Tibial artery (tissue), 1 donor: ENCODE results near the genes RESF1, DNM1L and C12orf40.

- PRO-cap = no peak
Observed at GRCh38 chr12:31355410-31355774, 29.4 kb upstream of the SINHCAF start.

GRCh38 chr12:31560100-31561298, 30.4 kb downstream of the DENND5B start:
- PRO-cap = no peak

- PRO-cap = no peak
Observed at GRCh38 chr12:31586630-31587290, 4.2 kb downstream of the DENND5B start.

GRCh38 chr12:31589675-31590664, 966 bp downstream of the DENND5B start:
- PRO-cap = unidirectional peak, plus-strand start at chr12:31589766; bidirectional peak, plus-strand start at chr12:31590011, minus-strand start at chr12:31589844; bidirectional peak, plus-strand start at chr12:31590411, minus-strand start at chr12:31590222; bidirectional peak, plus-strand start at chr12:31590579, minus-strand start at chr12:31590535

DNA sequence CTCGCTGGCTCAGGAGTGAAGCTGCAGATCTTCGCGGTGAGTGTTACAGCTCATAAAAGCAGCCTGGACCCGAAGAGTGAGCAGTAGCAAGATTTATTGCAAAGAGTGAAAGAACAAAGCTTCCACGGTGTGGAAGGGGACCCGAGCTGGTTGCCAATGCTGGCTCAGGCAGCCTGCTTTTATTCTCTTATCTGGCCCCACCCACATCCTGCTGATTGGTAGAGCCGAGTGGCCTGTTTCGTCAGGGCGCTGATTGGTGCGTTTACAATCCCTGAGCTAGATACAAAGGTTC, 12.7 kb upstream of the H3-5 start:
- PRO-cap = no peak

- PRO-cap = no peak
Observed at GRCh38 chr12:31832718-31832979, 40.6 kb upstream of the H3-5 start.

DNA sequence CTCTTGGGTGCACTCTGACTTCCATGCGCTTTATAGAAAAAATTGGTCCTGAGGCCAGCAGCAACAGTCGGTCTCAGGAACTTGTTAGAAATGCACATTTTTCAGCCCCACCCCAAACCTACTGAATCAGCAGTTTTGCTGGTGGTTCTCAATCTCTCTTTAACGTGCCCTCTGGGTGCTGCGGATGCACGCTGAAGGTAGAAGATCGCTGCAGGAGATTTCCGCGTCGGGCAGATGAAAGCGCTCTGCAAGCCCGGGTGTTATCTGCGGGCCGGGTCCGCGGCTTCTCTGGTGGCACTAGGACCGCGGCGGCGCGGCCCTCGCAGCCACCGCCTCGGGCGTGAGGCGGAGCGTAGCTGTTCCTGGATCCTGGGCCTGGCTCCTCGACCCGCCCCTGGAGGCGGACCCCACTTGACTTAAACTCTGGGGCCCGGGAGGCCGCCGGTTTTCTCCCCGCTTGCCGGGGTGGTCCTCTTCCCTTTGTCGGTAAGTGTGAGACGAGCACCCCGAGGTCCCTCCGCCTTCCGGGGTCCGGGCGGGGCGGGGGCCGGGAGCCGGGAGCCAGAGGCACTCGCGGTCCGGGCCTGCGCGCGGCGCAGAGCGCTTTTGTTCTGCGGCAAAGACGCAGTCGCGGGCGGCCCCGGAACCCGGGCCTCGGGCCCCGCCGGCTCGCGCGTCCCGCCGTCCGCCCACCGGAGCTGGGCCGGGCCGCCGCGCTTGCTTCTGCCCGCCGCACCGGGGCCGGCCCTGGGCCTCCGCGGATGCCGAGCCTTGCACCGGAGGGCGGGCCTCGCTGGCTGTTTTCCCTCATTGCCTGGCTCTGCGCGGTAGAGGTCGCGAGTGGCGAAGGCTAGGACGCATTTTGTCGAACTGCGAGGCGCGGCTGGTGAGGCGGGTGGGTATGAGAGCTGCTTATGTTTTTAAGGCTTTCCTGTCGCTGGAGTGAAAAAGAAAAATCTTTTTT, at the start of gene RESF1:
Gene RESF1 (plus strand): TSS at position 410 of the 964 bp plus-strand sequence.
- PRO-cap = bidirectional peak, plus-strand start at position 414 of the sequence, minus-strand start at position 299 of the sequence; bidirectional peak, plus-strand start at position 865 of the sequence, minus-strand start at position 763 of the sequence

- PRO-cap = no peak
Observed at GRCh38 chr12:31961925-31962640, 2.9 kb downstream of the RESF1 start.

DNA sequence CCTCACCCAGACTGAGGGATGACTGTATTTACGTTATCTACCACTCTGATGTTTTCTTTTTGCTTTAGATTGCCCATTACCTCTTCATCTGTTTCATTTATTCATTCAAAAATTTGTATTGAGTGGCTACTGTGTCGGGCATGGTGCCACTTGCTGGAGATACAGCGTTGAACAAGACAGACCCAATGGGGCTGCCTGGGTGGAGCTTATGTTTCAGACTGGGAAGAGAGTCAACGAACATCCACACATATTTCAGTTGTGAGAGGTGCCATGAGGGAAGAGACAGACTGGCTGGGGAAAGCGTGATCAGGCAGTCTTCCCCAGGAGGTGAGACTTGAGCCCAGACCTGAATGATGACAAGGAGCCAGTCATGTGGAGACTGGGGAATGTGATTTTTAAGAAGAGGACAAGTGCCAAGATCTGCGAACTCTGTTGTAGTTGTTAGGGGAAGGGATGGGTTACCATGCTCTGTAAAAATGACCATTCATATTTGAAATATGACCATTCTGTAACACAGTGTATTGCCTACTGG, 12.1 kb downstream of the BICD1 start:
- PRO-cap = no peak

DNA sequence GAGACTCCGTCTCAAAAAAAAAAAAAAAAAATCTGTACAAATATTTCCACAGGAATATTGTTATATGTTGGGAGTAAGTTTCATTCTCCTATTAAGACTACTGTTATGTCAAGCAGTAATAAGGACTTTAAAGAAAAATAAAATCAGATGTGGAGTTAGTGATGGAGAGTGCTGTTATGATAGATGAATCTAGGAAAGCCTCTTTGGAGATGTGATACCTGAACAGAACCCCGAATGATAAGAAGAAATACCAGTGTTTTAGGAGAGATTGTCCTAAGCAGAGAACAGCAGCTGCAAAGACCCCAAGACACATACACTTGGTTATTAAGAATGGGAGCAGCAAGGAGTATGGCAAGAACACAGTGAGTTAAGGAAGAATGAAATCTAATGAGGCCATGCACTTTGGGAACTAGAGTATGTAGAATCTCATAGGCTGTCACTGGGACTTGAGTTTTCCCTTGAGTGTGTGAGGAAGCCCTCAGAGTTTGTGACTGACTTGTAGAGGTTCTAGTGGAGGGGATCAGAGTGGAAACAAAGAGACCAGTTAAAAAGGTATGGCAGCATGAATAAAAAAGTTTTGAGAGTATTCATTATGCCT, 98.1 kb upstream of the DNM1L start:
- PRO-cap = no peak

- PRO-cap = unidirectional peak, plus-strand start at chr12:32679320; bidirectional peak, plus-strand start at chr12:32679735, minus-strand start at chr12:32679642
Observed at GRCh38 chr12:32678893-32679802, at the start of gene DNM1L. Gene DNM1L, plus strand, starts transcription at chr12:32679301.

- PRO-cap = no peak
Observed at GRCh38 chr12:33988777-33989130, 33.5 kb upstream of the ALG10 start.

GRCh38 chr12:34126174-34126735, 104.0 kb downstream of the ALG10 start:
- PRO-cap = no peak

DNA sequence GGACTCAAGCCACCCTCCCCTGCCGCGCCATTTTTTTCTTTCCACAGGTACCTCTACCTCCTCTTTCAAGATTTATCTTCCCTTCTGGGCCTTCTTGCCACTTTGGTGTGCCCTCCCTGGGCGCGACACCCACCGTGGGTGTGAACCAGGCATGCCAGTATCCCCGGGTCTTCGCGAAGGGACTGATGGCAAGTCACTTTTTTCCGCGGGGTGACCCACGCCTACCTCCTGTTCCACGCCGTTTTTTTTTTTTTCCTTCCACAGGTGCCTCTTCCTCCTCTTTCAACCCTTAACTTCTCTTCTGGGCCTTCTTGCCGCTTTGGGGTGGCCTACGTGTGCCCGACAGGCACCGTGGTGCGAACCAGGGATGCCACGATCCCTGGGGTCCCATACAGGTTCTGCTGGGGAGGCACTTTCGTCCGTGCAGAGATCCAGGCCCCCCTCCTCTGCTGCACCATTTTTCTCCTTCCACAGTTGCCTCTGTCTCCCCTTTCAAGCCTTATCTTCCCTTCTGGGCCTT, 289.4 kb downstream of the ALG10 start:
- PRO-cap = no peak

DNA sequence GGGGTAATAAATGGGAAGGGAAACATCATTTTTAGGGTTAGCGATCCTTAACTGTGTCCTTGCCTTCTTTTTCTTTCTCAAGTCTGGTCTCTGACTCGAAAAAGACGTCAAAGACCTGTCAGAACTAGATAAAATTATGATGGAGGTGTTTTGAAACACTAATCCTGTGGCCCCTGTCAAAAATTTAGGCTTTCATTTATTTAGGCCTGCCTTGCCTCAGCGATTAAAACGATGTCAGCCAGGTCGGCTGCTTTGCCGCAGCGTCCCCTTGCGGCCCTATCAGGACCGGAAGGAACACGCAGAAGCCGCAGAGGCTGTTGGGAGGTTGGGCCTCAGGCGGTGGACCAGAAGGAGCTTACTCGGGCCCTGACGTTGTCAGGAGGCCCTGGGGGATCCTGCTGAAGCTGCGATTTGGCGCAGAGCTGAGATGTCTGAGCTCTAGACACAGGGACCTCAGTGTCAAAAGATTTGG, at the start of gene C12orf40:
Gene C12orf40 (plus strand): TSS at position 323 of the 472 bp plus-strand sequence.
- PRO-cap = no peak

DNA sequence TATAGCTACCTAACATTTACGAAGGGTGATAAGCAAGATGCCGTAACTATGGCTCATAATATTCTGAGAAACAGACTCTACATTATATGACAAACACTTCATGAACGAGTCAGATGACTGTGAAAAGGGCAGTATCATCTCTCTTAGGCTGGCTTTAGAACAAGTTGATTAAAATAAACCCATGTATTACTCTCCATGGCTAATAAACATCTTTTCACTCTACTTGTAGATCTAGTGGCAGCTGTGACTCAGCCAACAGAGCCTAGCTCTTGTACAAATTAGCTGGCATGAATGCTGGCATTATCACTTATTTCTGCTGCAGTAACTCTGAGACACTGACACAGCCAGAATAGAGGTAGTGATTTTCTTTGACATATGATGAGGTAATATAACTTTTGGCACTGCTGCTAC, 47.1 kb downstream of the SLC2A13 start:
- PRO-cap = no peak

DNA sequence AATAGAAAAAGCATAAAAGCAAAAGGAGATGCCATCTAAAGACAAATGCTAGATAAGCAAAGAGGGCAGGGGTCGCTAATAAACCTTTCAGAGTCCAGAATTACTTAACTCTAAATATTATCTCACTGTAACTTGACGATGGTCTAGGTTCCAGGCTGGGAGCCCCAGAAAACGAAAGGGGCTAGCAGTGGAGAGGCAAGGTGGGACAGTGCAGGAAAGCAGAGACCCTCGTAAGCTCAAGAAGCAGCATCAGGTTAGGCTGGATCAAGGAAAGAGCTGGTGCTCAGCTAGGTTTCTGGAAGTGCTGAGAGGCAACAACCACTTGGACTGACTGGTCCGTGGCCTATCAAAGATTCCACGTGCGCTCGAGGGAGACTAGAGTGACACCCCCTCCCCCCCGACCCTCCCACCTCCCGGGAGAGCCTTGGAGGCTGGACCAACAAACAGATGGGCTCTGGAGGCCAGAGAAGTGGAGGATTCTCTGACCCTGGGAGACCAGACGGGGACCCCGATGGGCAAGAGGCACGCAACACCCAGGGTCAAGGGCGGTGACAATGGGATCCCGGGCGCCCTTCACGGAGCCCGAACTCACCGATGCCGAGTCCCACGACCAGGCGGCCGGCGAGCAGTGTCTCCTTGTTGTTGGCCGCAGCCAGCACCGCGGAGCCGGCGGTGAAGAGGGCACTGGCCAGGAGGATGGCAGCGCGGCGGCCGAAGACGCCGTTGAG, 1.1 kb downstream of the SLC2A13 start:
- PRO-cap = no peak

DNA sequence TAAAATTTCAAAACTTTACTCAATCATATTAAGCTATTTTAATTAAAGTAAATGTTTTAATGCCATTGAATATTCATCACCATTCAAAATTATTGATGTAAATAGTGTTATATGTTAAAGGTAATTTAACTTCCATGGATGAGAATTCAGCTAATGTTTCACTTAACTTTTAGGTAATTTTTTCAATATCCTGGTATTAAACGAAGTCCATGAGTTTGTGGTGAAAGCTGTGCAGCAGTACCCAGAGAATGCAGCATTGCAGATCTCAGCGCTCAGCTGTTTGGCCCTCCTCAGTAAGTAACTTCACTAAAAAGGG, 24.8 kb downstream of the LRRK2 start:
- PRO-cap = no peak

- PRO-cap = no peak
Observed at GRCh38 chr12:41202623-41203555, 14.8 kb downstream of the PDZRN4 start.

GRCh38 chr12:41217592-41218127, 29.5 kb downstream of the PDZRN4 start:
- PRO-cap = no peak